Upper lobe of left lung (tissue), 5 donors: ENCODE measurements around a stretch of chr2.

- PRO-cap, 2 experiments, result peak in 2 of 2 experiments; most common plus-strand start chr2:64751765 (in 2); most common minus-strand start chr2:64751736 (in 1)
- RAMPAGE, long total RNA, 4 experiments, result no peak in any of the 4 experiments
Measured at GRCh38 chr2:64751108-64752429, 97.9 kb upstream of the SERTAD2 start.

DNA sequence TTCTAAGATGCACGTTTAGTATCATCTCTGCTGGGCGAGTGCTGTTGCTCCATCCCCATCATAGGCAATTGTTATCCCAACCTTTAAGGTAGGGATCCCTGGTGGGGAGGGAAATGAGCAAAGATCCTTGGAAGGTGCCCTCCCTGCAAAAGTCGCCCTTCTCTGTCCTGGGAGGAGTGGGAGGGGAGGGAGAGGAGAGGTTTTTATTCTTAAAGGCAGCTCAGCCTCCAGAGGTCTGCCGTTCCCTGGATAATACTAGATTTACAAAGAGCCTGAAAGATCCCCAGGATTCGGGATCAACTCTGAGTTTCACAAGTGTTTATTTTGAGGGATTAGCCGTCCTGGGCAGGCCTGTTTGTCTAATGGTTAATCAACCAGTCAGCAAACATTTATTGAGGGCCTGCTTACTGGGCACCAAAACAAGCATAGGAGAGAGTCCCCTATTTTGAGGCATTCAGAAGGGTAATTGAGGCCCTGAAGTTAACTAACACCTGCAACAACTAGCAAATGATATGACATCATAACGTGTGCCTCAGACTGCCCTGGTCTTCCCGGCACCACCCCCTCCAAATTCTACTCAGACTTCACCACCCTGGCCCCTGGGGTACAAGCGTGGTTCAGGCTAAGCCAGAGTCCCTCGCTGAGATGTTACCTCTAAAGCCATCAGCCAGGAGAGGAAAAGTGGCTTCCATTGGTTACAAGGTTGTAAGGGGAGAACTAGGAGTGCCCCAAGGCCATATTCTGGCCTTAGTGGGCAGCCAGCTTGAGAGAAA, 152.6 kb upstream of the SLC1A4 start:
- PRO-cap, 2 experiments, result no peak in any of the 2 experiments
- RAMPAGE, long total RNA, 4 experiments, result no peak in any of the 4 experiments

- PRO-cap, 2 experiments, result no peak in any of the 2 experiments
- RAMPAGE, long total RNA, 4 experiments, result no peak in any of the 4 experiments
Measured at GRCh38 chr2:64837199-64837777, 151.9 kb upstream of the SLC1A4 start.

DNA sequence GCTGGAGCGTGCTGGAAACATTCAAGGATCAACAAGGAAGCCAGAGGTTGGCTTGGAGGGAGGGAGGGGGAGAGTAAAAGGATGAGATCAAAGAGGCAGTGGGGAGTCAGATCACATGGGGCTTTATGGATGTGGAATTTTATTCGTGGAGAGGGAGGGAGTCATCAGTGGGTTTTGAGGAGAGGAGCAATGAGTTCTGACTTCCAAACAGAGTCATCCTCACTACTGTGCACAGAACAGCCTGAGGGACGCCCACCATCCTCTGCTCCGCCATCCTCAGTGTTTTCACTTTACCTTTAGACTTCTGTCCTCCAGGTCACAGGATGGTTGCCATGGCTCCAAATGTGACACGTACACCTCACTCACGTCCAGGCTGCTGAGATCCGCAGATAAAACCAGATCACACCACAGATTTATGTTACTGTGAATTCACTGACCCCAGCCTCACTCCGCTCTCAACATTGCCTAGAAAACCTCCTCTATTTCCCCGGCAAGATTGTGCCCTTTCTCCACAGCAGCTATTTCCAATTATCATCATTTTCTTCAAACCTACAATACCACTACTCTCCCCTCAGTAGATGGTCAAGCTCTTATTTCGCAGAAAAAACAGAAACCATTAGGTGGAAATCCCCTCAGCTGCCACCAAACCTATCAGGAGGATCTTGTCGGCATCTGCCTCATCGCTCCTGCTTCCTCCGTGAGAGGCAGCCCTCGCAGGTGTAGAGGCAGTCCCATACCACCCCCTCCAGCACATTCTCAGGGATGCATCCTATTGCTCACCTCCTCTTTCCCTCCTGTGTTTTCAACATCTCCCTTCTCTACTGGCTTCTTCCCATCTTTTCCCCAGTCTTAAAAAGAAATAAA, 49.8 kb upstream of the SLC1A4 start:
- PRO-cap, 2 experiments, result no peak in any of the 2 experiments
- RAMPAGE, long total RNA, 4 experiments, result no peak in any of the 4 experiments

GRCh38 chr2:64975111-64975734, 14.0 kb upstream of the SLC1A4 start:
- PRO-cap, 2 experiments, result no peak in any of the 2 experiments
- RAMPAGE, long total RNA, 4 experiments, result no peak in any of the 4 experiments

- PRO-cap, 2 experiments, result no peak in any of the 2 experiments
- RAMPAGE, long total RNA, 4 experiments, result no peak in any of the 4 experiments
Measured at GRCh38 chr2:64989546-64989855, 302 bp downstream of the SLC1A4 start.

GRCh38 chr2:65030427-65030871, 25.8 kb upstream of the CEP68 start:
- PRO-cap, 2 experiments, result no peak in any of the 2 experiments
- RAMPAGE, long total RNA, 4 experiments, result start-site peak on the plus strand in 1 of 4 experiments, at chr2:65030727-65030750 at its widest, 32 reads per replicate

- PRO-cap, 2 experiments, result no peak in any of the 2 experiments
- RAMPAGE, long total RNA, 4 experiments, result no peak in any of the 4 experiments
Measured at GRCh38 chr2:65031246-65032153, 24.7 kb upstream of the CEP68 start.

DNA sequence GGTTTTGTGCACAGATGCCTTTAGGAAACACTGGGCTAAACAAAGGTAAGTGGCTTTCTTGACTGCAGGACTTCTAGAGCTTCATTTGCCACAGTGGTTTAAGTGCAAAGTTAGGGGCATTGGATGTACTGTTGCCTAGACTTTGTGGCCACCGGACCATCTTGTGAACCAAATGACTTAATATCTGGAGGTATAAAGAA, 17.0 kb downstream of the CEP68 start:
- PRO-cap, 2 experiments, result no peak in any of the 2 experiments
- RAMPAGE, long total RNA, 4 experiments, result no peak in any of the 4 experiments

GRCh38 chr2:65075699-65076323, 19.6 kb downstream of the CEP68 start:
- PRO-cap, 2 experiments, result peak in 1 of 2 experiments; most common plus-strand start chr2:65076112 (in 1); most common minus-strand start chr2:65075909 (in 1)
- RAMPAGE, long total RNA, 4 experiments, result no peak in any of the 4 experiments

GRCh38 chr2:65227279-65227714, 334 bp upstream of the ACTR2 start:
- PRO-cap, 2 experiments, result peak in 2 of 2 experiments; most common minus-strand start chr2:65227593 (in 1)
- RAMPAGE, long total RNA, 4 experiments, result no peak in any of the 4 experiments

- PRO-cap, 2 experiments, result no peak in any of the 2 experiments
- RAMPAGE, long total RNA, 4 experiments, result no peak in any of the 4 experiments
Measured at GRCh38 chr2:65247962-65248765, 20.5 kb downstream of the ACTR2 start.

DNA sequence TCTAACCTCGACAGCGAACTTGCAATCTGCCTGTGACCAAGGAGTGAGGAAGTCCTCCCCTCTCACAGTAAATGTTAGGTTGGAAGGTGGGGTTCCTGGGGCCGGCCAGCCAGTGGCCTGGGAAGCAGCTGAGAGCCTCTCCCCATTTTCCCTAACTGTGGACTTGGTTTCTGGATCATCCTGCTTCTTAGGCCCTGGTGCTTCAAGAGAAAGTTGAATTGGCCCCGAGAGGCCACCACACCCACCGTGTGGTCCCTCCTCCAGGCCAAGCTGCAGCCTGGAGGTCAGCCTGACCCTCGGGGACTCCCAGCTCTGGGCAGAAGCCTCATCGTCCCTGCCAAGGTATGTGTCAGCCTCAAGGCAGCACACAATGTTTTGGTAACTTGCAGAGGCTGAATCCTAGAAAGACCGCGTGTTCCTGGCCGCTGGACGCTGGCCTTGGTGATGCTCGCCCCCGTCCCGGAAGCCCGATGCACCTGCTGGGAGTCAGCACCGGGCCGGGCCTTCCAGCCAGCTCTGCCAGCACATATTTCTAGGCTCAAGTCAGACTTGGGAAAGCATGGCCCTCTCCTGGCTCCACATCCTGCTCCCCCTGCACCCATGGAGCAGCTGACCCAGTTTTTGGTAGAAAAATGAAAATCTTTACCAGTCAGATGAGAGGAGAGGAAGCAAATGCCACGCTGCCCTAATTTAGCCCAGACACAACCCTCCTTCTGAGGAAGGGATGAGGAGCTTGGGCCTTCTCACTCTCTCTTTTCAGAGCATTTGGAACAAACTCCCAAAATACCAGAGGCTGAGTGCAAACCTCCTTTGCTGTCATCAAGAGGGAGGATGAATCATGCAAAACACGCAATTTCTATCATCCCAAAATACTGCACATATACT, 72.7 kb downstream of the ACTR2 start:
- PRO-cap, 2 experiments, result peak in 1 of 2 experiments; most common minus-strand start position 157 of the sequence (in 1)
- RAMPAGE, long total RNA, 4 experiments, result no peak in any of the 4 experiments

DNA sequence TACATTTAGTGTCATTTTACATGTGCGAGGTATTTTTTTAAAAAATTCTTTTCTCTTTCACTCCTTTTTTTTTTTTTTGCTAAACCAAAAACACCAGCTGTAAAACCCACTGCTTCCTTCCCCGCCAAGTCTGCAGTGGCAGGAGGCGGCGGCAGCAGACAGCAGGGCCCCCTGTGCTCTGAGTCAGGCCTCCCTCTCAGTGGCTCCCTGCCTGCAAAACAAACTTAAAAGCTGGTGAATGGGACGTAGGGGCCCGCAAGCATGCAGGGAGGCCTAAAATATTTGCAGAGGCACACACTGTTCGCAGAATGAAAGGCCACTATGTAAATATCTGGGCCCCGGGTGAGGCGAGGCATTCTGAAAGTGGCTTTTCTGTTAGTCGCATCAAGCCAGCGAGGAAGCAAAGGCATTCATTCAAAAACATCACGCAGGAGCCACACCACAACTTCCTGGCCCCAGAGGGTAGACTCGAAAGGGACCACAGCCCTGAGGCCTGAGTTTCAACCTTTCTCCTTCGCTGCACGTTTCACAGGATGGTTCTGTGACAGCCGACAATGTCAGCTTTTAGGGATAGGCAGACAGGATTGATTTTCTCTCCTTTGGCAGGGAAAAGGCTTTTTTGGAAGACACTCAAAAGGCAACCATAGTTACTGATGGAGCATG, 73.4 kb downstream of the ACTR2 start:
- PRO-cap, 2 experiments, result no peak in any of the 2 experiments
- RAMPAGE, long total RNA, 4 experiments, result no peak in any of the 4 experiments

DNA sequence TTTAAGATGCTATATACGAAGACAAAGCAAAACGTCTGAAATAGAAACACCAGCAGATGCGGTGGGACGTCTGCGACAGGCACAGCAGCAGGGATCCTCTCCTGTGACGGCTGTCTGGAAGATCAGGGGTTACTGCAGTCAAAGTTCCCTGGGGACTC, 2.3 kb downstream of the SPRED2 start:
- PRO-cap, 2 experiments, result no peak in any of the 2 experiments
- RAMPAGE, long total RNA, 4 experiments, result no peak in any of the 4 experiments

DNA sequence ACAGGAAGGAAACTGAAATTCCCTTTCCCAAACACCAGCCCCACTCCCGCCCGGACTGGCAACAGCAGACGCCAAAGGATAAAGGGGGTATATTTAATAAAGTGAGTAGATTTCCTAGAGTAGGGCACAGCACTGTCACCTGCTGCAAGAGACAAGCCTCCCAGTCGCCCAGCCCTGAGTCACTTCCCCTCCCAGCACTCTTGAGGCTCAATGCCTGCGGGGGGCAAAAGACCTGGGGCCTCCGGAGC, 2.1 kb downstream of the SPRED2 start:
- PRO-cap, 2 experiments, result no peak in any of the 2 experiments
- RAMPAGE, long total RNA, 4 experiments, result no peak in any of the 4 experiments

DNA sequence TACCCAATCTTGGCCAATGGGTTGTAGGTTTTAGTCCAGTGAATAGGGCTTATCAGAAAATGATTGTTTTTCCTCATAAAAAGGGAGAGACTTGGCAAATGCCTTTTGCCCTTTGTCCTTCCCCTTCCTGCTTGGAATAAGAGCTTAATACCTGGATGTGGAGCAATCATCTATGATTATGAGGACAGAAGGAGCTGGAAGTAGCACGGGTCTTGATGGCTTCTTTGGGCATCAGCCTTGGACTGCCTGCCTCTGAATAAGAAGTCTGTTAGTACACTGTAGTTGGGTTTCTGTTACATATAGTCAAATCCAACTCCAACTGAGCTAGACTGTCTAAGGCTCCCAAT, 23.1 kb upstream of the SPRED2 start:
- PRO-cap, 2 experiments, result no peak in any of the 2 experiments
- RAMPAGE, long total RNA, 4 experiments, result no peak in any of the 4 experiments

DNA sequence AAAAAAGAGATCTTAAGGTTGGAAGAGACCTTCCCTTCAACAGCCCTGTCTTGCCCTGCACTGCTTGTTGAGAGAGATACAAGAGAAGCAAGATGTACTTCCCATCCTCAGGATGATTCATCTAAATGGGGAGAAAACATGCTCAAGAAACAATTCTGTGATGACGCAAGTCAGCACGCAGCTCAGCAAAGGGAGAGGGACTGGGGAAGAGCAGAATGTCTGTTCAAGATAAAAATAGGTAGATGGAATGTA, 198.2 kb upstream of the SPRED2 start:
- PRO-cap, 2 experiments, result no peak in any of the 2 experiments
- RAMPAGE, long total RNA, 4 experiments, result no peak in any of the 4 experiments

DNA sequence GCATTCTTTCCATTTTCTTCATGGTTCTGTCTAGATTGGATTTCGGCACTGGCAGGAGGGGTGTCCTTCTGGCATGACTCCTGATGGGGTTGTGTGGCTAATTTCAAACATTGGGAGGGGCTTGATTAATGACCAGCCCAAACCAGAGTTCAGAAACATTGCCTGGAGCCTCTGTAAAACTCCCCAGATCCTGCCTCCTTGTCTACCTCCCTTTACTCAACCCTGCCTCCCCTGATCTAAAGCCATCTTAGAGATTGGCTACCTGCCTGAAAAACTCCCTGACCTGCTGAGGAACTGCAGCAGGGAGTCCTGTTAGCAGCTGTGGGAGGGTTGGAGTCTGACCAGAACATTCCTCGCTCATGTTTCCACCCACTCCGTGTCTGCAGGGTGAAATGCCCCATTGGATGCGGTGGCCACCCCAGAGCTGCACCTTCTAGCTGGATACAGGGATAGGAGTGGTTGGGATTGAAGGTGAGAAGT, 207.0 kb upstream of the SPRED2 start:
- PRO-cap, 2 experiments, result no peak in any of the 2 experiments
- RAMPAGE, long total RNA, 4 experiments, result no peak in any of the 4 experiments

- PRO-cap, 2 experiments, result no peak in any of the 2 experiments
- RAMPAGE, long total RNA, 4 experiments, result no peak in any of the 4 experiments
Measured at GRCh38 chr2:65662537-65663113, 230.2 kb upstream of the SPRED2 start.